Myometrial cell (primary cell): ENCODE measurements around a stretch of chr10.

DNA sequence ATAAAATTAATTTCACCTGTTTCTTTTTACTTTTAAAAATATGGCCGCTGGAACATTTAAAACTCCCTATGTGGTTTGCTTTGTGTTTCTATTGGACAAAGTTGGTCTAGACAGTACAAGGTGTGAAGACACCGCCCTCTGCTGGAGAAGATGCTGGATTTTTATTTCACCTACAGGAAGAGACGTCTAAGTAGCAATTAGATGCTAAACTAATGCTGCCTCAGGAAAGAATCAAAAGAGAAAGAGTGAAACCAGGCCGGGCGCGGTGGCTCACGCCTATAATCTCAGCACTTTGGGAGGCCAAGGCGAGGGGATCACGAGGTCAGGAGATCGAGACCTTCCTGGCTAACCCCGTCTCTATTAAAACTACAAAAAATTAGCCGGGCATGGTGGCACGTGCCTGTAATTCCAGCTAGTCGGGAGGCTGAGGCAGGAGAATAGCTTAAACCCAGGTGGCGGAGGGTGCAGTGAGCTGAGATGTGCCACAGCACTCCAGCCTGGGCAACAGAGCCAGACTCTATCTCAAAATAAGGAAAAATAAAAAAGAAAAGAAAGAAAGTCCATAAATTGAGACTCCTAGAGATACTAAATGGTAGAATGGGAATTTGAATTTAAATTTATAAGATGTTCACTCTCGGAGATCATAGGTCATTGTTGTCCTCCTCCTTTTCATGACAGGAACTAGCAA lies 5.6 kb downstream of the SRGN start:
- RAMPAGE, long total RNA = no peak

DNA sequence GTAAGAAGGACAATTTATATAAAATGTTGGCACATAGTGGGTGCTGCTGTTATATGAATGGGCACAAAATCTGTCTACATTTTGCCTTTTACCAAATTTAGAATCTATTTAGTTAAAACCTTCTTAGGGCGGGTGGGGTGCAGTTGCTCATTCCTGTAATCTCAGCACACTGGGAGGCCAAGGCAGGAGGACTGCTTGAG lies 8.6 kb downstream of the SRGN start:
- RAMPAGE, long total RNA = no peak

DNA sequence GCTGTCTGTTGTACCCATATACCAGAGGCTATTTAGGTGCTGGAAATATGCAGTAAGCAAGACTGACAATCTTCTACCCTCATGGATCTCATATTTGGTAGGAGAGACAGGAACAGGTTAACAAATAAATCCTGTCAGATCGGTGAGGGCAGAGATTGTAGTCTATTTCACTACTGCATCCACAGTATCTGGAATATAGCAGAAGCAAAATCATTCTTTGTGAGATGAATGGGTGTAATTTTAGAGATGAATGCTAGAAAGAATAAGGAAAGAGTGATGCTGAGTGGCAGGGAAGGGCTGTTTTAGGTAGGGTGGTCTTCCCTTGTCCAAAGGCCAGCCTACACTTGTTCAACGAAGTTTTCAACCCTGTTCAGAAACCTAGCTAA lies 10.7 kb upstream of the HKDC1 start:
- RAMPAGE, long total RNA = no peak

DNA sequence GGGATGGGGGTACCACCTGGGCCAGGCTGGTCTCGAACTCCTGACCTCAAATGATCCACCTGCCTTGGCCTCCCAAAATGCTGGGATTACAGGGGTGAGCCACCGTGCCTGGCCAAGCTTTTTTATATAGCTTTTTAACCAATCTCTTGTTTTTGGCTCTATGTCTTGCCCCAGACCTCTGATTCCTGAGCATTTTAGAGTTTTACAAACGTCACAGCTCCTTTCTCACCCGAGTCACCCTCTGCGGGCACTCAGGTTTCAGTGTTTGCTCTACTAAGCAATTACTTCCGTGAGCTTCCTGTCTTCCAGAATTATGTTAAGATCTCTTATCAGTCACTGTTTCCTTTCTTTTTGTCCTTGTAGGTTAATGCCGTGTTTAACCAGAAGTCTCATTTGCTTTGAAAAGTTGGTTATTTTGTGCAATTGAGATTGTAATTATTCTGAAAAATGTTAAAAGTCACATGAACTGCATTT lies 4.8 kb upstream of the HKDC1 start:
- RAMPAGE, long total RNA = no peak

DNA sequence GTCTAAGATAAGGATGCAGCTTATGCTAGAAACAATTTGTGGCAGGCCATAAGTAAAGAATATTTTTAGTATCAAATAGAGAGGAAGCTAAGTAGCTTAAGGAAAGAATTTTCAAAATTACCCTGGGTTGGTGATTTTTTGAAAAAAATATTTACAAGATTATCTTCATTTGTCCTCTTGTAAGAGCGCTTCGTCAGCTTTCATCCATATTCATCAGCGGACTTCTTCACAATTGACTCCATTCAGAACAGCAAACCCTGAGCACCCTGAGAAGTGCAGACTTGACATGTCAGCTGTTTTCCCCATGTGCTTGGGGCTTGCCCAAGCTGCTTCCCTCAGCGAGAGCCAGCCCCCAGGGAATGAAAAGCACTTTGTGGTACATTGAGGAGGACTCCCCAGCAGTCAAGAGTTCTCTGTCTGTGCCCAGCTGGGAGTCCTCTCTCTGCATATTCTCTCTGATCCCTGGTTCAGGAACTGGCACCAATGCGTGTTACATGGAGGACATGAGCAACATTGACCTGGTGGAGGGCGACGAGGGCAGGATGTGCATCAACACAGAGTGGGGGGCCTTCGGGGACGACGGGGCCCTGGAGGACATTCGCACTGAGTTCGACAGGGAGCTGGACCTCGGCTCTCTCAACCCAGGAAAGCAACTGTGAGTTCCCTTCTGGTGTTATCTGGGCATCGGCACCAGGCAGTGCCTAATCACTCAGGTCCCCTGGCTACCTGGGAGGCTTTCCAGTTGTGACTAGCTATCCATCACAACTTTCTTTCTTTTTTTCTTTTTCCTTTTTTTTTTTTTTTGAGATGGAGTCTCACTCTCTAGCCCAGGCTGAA lies 22.8 kb downstream of the HKDC1 start:
- RAMPAGE, long total RNA = no peak

- RAMPAGE, long total RNA = no peak
Measured at GRCh38 chr10:69269840-69270126, 48.9 kb upstream of the HK1 start.

DNA sequence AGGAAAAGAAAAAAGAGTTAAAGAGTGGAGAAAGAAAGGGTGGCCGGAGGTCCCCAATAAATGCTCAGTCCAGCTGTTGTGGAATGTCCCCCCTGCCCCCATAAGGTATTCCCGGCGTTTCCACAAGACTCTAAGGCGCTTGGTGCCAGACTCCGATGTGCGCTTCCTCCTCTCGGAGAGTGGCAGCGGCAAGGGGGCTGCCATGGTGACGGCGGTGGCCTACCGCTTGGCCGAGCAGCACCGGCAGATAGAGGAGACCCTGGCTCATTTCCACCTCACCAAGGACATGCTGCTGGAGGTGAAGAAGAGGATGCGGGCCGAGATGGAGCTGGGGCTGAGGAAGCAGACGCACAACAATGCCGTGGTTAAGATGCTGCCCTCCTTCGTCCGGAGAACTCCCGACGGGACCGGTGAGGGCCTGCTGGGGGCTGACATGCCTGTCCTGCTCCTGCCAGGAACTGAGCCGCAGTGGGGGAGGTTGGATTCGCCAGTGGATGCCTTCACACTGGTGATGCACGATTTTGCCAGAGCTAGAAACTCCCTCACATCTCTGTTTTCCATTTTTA lies 34.3 kb downstream of the TACR2 start:
- RAMPAGE, long total RNA = no peak

- RAMPAGE, long total RNA = no peak
Measured at GRCh38 chr10:69452822-69453028, 1.5 kb downstream of the TSPAN15 start.

- RAMPAGE, long total RNA = no peak
Measured at GRCh38 chr10:69456898-69457596, 5.8 kb downstream of the TSPAN15 start.

DNA sequence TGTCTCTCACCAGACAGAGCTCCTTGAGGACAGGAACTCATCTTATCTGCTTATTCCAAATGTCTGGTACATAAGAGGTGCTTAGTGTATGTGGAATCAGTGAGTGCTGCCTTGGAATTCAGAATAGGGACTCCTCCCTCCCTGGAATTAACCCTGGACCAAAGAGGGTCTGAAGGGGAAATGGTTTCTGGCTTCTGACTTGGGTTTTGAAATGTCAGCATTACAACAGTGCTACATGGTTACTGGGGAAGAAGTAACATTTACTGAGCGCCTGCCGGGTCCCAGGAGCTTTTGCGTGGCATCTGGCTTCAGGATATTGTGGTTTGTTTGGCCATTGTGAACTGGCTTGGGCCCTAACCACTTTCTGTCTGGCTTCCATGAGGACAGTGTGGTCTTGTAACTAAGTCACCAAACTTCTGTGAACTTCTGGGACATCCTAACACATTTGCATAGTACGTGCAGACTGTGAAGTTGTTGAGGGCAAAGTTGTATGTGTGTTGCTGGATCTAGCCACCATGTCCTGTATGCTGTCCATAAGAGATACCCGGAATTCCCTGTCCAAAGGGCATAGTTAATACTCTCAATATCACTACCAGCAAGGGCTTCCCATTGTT lies 21.3 kb downstream of the TSPAN15 start:
- RAMPAGE, long total RNA = no peak

GRCh38 chr10:69474559-69475480 lies 23.6 kb downstream of the TSPAN15 start:
- RAMPAGE, long total RNA = no peak

DNA sequence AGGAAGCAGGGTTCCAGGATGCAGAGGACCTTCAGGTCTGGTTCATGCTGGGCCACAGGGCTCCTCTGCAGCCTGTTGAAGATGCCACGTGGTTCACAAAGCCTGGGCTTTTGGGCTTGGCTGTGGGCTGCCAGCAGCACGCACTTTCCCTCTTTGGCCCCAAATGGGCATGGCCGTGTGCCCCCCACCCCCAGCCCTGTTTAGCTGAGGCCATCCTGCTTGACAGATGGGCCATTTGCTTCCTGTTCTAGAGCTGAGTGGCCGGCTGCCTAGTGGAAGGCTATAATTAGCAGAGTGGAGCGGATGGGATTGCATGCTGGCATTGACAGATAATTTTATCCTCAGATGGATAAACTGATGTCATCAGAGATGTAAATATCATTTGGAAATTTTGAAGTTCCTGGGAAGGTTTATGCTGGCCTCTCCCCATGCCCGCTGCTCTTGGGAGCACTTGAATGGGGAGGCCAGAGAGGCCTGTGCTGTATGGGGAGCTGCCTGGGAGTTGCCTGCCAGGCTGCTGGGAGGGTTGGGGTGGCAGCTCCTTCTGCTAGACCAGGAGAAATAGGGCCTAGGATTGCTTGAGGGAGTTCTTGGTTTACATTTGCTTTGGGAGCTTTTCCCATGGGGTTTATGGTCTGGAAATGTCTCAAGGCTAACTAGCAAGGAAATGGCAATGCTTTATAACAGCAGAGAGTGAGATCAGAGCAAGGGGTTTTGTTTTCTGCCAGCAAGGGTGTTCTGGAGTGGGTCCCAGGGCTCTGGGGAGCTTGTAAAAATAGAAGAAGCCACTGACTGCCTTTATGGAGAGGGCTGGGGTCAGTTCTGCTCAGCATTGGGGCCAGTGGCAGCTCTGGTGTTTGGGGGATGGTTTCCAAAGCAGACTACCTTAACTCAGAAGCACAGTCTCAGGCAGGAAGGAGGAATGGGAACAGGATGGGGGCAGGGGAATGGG lies 28.4 kb downstream of the TSPAN15 start:
- RAMPAGE, long total RNA = no peak

DNA sequence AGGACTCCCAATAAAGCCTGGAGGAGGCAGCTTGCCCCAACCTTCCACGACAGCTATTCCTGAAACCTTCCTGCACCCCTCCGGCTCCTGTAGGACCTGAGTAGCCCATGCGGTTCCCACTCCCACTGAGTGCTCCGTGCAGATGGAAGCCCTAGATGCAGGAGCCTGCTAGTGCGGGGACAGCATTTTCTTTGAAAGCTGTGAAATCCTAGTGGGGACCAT lies 110.0 kb downstream of the COL13A1 start:
- RAMPAGE, long total RNA = no peak

- RAMPAGE, long total RNA = no peak
Measured at GRCh38 chr10:70168640-70169351, 1.5 kb downstream of the SAR1A start.

DNA sequence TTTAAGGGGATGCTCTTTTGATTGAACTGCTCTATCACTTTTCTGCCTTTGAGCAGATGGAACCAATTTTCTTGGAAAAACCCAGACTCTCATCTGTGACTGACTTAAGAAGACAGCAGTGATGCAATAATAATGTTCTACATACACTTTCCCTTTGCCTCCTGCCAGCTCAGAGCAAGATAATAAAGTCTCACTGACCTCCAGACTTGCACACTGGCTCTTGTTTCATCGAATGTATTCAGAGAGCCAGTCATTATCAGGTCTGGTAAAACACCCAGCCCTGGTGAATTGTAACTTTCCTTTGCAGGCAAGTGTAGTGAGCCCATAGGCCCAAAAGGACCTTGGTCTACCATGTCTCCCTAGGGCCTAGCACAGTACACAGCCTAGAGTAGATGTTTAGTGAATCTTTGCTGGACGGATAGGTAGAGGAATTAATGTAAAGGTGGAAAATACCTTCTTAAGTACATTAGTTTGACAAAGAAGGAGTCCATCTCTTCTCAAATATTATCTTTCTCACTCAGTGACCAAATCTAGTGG lies 1.9 kb upstream of the PPA1 start:
- RAMPAGE, long total RNA = no peak

DNA sequence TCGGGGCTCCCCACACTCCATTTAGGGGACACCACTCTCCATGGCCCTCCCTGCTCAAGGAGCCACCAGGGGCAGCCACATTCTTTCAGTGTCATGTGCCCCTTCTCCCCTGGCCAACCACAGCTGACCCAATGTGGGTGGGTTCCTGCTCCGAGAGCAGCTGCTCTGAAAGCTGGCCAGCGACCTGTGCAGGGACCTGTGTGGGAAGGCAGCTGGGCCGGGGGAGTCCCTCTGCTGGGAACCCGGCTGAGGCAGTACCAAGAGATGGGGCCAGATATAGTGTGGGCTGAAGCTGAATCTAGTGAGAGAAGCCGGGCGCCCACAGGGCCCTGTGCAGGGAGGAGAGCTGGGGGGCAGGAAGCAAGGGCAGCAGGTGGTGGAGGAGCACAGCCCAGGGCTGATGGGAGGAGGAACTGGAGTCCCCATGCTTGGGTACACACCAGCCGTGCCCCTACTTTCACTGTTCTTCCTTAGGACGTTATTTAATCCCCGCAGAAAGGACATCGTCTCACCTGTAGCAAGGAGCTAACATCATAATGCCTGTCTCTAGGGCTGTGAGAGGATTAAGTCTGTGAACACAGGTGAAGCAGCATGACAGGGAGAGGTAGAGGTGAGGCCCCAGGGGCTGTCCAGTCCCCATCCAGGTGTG lies 40.7 kb upstream of the NPFFR1 start:
- RAMPAGE, long total RNA = no peak

- RAMPAGE, long total RNA = no peak
Measured at GRCh38 chr10:70442250-70442872, 880 bp upstream of the NODAL start.

GRCh38 chr10:70610308-70610820 lies 7.8 kb upstream of the PRF1 start:
- RAMPAGE, long total RNA = no peak

DNA sequence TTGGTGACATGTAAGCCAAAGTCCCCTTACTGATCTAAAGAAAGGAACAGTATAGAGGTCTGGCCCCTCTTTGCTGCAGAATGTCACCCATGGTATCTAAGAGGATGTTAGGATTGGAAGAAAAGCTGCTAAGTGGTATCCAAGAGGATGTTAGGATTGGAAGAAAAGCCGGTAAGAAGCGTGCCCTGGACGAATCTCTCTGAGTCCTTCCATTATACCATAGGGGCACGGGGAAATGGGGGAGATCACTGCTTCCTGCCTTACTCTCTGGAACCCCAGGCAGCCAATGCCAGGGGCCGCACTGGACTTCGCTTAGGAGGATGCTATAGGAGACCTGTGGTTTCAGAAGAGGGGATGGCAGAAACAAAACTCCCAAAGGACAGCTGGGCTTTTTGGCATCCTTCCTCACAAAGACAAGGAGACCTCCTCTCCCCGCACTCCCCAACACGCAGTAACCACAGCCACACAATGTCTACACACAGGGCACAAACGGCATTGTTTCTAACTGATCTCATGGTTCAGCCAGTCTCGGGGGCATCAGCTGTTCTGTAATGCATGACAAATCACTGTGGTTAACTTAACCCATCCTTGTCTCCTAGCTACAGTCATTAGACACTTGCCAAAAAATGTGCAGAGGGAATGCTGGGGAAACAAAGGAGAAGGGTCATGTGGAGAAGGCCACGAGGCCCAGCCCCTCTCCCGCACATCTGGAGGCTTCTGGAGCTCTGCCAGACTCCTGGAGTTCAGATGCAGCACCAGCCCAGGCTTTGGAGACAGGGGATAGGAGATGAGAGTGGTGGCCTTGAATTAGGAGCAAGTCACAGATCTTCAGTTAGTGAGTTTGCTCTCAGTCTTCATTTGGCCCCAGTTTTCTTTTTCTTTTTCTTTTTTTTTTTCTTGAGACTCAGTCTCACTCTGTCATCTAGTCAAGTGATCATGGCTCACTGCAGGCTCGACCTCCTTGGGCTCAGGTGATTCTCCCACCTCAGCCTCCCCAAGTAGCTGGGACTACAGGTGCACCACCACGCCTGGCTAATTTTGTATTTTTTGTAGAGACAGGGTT lies 7.6 kb upstream of the ADAMTS14 start:
- RAMPAGE, long total RNA = no peak

DNA sequence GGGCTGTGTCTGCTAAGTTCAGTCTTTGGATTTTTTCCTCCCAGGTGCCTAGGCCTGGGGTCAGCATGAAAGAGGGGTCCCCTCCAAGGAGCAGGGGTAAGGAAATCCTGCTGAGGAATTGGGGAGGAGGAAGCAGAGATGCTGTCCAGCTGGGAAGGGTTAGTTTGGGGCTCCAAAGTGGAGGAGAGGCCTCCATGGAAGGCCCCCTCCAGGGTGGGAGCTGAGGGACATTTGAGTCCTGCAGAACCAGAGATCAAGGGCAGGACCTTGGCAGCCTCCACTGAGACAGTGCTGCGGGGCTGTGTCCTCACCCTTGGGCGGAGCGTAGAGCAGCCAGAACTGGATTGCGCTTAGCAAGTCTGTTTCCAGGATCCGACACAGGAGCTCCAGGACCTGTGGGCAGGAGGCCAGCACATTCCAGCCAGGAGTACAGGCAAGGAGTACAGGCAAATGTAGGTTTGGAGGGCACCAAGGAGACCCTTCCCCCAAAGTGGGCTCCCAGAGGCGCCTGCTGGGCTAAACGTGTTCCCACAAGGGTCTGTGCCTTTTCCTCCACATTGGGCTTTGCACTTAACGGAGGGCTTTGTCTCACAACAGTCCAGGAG lies 10.2 kb downstream of the TBATA start:
- RAMPAGE, long total RNA = no peak